HT-29 (cell line): ENCODE measurements around the genes LRRC8E, TIMM44, ZNF317 and RDH8.

DNA sequence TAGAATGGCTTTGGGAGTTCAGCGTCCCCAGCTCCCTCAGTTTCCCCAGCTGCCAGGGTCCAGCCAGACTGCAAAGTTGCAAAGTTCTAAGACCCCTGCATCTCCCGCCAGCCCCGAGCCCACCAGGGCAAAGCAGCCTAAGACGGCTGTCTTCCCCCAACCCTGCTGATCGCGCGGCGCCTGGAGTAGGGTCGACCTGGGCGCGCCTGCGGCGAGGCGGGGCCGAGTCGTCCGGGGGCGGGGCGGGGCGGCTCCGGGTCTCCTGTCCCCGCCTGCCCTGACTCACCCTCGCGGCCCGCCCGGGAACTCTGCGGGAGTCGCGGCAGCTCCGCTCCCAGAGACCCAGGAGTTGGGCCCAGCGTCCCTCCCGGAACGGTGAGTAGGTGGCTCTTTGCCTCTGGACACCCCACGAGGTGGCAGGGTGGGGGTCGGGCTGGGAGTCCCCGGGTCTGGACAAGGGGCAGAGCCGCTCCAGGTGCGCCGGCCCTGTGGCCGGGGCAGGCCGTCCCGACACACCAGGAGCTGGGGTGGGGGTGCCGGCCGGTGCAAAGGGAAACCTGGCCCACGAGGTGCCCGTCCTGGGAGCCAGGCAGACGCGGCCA, at the start of gene LRRC8E:
LRRC8E (plus strand) TSS at position 285 of the 602 bp plus-strand sequence.
- RAMPAGE, long total RNA, result no peak

- RAMPAGE, long total RNA, result no peak
These were observed 206 bp upstream of the TGFBR3L start for GRCh38 chr19:7914531-7914716.

DNA sequence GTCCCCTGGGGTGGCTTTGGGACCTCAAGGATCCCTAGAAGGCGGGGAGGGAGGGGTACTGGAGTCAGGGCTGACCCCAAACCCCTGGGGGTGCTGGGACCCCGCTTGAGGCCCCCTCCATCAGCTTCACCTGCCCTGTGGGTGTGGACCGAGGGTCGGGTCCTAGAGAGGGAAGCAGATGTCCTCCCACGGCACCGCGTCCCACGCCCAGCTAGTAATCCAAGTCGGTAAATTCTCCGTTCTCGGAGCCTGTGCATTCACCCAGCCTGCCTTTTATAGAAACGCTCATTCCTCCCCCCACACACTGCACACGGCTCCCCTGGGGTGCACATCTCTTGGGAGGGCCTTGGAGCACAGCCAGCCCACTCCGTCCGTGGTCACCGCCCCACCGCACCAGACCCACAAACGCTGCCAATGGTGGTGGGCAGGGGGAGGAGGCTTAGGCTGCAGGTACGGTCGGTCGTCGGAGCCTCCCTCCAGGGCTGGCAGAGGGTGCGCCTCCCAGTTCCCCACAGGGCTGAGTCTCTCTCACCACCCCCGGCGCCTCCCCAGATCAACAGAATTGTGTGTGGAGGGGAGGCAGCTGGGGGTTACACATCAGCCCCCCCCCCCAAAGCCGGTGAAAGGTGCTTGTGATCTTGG, 2.2 kb downstream of the CTXN1 start:
- RAMPAGE, long total RNA, result no peak

DNA sequence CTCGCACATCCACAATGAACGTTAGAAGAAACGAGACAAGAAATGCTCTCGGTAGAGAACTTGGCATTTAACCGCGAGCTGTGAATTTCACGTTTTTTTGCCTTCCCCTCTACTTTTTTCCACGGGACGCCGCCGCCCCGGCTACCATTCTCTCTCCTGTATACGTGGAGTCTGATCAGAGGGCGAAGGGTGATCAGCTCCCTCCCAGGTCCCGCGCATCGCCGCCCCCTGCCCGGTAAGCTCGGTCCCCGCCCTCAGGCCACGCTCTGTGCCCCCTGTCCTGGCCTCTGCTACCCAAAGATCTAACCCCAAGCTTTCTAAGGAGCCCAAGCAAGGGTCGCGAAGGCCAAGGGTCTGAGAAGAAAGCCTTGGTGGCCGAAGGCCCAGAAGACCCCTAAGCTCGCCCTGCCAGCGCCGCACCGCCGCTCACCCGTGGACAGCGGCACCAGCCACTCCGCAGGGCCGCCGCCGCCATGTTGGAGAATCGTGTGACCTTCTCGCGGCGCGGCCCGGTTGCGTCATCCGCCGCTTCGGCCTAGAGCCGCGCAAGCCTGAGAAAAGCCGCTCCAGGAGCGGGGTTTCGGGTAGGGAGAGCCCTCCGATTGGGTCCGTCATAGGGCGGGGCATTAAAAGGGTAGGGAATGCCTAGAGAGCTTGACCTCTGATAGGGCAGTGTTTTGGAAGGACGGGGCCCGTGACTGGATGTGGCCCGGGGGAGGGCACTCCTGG, at the start of gene TIMM44:
TIMM44 (minus strand) TSS at position 490 of the 729 bp plus-strand sequence.
- RAMPAGE, long total RNA, result start-site peak on the minus strand centred at position 521 of the sequence, 67 bp wide, 56 and 72 reads in 2 replicates

DNA sequence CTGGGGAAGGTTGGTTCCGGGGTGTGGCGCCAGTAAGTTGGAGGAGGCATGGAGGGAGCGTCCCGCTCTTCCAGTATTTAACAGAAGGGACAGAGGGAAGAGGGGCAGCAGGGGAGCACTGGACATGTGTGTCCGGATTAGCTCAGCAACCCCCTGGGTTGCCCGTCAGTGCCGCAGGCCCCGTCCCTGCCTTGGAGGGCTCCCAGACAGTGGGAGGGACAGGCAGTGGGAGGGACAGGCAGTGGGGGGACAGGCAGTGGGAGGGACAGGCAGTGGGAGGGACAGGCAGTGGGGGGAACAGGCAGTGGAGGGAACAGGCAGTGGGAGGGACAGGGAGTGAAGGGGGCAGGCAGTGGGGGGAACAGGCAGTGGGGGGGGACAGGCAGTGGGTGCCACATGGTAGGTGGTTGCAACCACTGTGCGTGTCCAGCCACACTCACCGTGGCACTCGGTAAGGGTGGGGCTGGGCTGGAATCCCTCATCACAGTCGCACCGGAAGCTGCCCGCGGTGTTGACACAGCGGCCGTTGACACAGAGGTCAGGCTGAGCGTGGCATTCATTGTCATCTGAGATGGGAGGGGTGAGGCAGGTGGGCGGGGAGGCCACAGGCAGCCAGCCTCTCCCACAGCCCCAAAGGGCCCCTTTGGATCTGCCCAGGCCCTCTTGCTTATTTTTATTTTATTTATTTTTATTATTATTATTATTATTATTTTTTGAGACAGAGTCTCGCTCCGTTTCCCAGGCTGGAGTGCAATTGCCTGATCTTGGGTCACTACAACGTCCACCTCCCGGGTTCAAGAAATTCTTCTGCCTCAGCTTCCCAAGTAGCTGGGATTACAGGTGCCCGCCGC, 33.4 kb downstream of the CCL25 start:
- RAMPAGE, long total RNA, result no peak

GRCh38 chr19:8386689-8386888, 3.6 kb upstream of the RAB11B start:
- RAMPAGE, long total RNA, result no peak

- RAMPAGE, long total RNA, result no peak
These were observed 19.6 kb downstream of the HNRNPM start for GRCh38 chr19:8464157-8464901.

DNA sequence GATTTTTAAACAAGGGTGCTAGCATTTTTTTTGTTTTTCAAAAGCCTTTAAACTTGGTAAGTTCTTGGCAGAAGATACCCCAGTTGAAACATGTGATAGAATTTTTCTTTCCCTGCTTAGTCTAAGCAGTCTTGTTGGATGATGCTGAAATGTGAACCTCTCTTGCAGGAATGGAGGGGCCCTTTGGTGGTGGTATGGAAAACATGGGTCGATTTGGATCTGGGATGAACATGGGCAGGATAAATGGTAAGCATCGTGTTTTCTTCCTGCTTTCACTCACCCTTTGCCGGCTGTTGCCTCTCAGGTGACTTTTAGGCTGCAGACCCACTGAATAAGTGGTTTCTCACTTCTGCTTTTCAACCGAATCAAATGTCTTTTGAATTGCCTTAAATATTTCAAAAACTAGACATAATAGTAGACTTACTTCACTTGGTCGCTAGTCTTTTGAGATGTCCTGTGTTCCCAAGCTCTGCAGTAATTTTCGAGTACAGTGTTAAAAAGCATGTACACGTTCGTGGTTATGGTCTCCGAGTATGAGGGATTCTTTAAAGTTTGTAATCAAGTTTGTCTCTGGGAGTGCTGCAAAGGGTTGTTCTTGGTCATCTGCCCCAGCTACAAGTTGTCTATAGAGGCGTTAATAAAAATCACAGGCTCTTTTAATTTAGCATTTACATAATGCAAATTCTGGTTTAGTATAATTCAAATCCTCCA, 28.3 kb downstream of the PRAM1 start:
- RAMPAGE, long total RNA, result no peak

- RAMPAGE, long total RNA, result no peak
These were observed 478 bp downstream of the PRAM1 start for GRCh38 chr19:8501939-8502385.

- RAMPAGE, long total RNA, result no peak
These were observed 9.8 kb downstream of the NFILZ start for GRCh38 chr19:8639997-8640954.

GRCh38 chr19:9140156-9140962, at the start of gene ZNF317:
ZNF317 (plus strand) TSS chr19:9140397.
- RAMPAGE, long total RNA, result no peak

DNA sequence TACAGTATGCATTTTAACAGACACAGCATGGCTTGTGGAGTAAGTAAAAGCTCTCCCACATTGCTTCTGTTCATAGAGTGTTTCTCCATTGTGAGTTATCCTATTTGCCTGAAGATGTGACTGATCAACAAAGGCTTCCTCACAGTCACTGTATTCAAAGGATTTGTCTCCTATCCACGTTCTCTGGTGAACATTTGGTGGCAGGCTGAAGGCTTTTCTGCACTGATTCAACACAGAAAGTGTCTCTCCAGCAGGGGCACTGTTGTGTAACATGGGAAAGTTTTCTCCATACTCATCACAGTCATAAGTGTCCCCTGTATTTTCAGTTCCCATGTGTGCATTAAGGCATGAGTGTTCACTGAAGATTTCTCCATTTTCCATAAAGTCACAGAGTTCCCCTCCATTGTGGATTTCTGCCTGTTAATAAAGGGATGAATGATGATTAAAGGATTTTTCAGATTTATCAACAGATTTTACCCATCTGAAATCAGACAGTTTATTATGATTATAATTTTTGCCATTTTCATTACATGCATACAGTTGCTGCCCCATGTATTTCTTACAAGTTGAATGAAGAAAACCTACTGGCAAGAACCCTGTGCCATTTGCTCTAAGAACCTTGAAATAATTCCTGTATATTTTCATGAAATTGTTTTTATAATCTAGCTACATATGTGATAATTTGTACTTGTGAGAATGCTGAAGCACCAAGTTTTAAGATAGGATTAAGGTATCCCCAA, 17.4 kb downstream of the ZNF121 start:
- RAMPAGE, long total RNA, result no peak

GRCh38 chr19:9675284-9675800, 442 bp upstream of the ZNF562 start:
- RAMPAGE, long total RNA, result no peak

DNA sequence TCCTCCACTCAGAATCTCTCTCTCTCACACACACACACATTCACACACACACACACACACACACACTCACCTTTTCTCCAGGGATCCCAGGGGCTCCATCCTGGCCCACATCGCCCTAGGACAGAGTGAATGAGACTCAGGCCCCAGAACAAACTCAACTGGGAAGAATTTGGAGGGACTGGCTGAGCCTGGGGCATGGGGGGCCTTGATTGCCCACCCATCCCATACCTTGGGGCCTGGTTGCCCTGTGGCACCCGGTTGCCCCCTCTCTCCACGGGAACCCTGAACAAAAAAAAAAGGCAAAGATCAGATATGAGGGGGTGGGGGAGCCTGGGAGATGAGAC, 29.8 kb downstream of the COL5A3 start:
- RAMPAGE, long total RNA, result no peak

DNA sequence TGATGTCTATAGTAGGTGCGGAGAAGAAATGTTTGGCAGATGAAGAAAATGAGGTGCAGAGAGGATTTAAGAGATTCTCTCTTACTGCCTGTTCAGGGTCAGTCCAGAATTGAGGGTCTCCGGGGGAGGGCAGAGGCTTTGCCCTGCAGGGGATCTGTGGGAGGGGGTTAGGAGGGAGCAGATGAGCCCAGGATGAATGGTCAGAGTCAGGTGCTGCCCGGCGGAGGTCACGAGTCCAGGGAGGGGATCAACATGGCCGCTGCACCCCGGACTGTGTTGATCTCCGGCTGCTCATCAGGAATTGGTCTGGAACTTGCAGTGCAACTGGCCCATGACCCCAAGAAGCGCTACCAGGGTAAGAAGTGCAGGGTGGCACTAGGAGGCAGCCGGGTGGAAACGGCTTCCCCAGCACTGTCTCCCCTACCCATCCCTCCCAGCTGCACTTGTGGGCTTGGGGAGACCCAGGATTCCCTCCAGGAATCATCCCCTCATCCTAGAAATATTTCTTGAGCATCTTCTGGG, at the start of gene RDH8:
RDH8 (plus strand) TSS at position 238 of the 522 bp plus-strand sequence.
- RAMPAGE, long total RNA, result no peak

- RAMPAGE, long total RNA, result no peak
These were observed 7.8 kb upstream of the SHFL start for GRCh38 chr19:10078296-10078763.

DNA sequence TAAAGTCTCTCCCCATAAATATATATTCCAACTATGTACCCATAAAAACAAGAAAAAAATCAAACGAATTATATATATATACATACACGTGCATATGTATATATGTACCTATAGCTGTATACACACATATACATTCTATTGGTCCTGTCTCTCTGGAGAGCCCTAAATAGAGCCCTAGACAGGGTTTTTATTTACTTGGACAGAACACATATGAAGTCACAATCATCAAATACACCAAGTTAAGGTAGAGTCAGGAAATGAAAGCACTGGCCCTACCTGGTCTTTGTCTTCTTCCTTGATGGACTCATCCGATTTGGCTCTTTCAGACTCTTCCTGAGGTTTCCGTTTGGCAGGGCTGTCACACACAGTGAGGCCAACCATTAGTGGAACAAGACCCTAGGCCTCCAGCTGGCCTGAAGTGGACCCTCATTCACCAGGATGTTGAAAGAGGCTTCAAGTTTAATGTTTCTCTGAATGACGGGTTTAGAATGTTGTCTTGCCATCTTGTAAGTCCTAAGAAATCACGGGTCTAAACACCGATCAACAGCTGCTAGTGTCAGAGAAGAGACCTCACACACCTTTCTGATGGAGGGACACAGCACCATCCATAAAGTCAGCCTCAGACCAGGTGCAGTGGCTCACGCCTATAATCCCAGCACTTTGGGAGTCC, 19.4 kb downstream of the DNMT1 start:
- RAMPAGE, long total RNA, result no peak

GRCh38 chr19:10420823-10421648, 698 bp downstream of the PDE4A start:
- RAMPAGE, long total RNA, result no peak

DNA sequence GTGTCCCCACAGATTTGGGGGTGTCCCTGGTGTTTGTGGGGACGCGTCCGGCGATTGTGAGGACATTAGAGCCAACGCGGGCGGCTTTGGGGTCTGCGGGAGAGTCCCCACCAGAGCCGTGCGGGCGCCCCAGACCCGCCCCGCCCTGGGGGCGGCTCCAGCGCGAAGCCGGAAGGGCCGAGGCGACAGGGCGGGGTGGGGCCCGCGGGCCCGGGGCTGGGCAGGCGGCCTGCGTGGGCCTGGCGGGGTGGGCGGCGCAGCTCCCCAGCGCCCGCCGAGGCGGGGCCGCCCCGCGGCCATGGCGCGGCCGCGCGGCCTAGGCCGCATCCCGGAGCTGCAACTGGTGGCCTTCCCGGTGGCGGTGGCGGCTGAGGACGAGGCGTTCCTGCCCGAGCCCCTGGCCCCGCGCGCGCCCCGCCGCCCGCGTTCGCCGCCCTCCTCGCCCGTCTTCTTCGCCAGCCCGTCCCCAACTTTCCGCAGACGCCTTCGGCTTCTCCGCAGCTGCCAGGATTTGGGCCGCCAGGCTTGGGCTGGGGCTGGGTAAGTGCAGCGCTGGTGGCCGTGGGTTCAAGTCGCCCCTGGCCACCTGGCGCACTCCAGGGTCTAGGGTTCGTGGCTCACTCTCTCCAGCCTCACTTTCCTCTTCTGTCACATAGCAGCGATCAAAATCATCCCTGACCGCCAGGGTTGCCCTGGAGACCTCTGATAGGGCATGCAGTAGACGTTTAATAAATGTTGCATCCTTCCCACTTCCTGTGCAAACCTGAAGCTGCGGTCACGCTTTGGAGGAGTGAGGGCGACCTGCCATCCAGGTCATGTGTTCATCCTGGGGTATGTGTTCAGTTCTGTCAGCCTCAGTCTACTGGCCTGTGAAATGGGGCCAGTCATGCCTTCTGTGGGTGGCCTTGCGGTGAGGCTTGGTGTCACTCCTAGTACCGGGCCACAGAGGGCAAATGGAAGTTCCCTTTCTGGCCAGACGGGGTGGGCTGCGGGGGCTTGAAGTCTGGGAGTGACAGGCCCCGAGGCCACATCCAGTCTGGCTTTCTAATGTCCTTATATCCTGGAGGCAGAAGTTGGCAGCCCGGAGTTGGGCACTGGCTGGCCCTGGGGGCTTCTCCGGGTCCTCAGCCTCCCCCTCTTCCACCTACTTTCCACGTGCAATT, 10.6 kb downstream of the PDE4A start:
- RAMPAGE, long total RNA, result no peak

GRCh38 chr19:10548283-10548918, 4.7 kb downstream of the ATG4D start:
- RAMPAGE, long total RNA, result no peak